ENCODE data around the genes MGAT4D, RNF150 and ZNF330.

DNA sequence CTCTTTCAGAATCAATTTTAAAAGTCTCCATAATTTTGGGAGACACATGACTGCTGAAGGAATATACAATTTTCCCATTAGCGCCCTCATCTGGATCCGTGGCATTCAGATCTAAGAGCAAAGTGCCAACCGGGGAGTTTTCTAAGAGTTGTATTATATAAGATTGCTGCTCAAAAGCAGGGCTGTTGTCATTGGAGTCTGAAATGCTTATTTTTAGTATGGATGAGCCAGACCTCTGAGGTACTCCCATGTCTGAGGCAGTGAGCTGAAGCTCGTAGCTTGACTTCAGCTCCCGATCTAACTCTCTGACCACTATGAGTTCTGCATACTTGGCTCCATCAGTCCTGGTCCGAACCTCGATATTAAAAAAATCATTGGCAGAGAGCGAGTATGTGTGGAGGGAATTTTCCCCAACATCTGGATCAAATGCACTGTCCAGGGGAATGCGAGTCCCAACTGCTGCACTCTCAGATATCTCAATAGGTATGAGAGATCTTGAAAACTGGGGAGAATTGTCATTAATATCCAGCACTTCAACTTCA, 1.0 kb downstream of the PCDH18 start:
- RRBS, result no CpG with 5 or more reads among the region's 9 CpGs

DNA sequence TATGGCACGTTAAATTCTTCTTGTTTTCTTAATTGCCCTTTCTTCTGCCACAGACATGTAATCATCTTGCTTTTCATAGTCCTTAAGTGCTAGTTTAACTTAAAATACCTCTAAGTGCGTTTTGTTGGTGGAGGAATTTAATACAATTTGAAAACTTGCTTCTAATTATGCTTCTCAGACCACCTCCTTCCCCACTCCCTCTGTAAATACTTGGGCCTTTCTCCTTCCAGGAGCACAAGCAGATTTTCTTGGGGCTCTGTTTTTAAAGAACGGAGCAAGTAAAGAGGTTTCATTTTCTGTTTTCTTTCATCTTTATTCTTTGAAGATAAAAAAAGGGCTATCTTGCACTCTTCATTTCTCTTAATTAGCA, 560 bp upstream of the PCDH18 start:
- RRBS, result no CpG with 5 or more reads among the region's 3 CpGs

GRCh38 chr4:137700591-137701170, 168.4 kb upstream of the PCDH18 start:
- RRBS, result no CpG with 5 or more reads among the region's 7 CpGs

GRCh38 chr4:138222132-138222320, 20.1 kb downstream of the SLC7A11 start:
- RRBS, result no CpG with 5 or more reads among the region's 2 CpGs

DNA sequence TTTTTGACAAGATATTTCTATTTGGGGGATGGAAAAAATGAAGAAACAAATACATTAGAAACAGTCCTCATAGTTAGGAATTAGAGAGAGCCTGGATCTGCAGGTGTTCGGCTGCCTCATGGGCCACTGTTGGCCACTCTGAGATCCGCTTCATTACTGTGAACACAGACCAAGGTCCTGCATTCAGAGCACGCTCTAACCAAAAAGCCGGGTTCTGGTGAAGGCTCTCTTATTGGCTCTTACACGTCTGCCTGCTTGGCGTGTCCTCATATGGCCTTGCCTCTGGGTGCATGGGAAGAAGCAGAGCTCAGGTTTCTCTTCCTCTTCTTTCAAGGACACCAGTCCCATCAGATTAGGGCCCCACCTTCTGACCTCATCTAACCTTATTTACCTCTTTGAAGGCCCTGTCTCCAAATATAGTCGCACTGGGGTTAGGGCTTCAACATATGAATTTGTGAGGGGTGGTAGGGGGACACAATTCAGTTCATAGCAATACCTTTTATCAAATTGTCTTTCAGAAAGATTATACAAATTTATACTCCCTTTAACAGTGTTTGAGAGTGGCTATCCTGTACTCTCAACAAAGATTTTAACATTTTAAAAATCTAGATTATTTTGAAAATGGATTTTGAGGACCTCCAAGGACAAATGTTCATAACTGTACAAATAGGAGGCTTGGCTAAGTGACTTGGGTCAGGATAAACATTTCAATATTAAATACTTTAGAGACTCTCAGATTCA, 37.1 kb upstream of the ELF2 start:
- RRBS, result no CpG with 5 or more reads among the region's 7 CpGs

DNA sequence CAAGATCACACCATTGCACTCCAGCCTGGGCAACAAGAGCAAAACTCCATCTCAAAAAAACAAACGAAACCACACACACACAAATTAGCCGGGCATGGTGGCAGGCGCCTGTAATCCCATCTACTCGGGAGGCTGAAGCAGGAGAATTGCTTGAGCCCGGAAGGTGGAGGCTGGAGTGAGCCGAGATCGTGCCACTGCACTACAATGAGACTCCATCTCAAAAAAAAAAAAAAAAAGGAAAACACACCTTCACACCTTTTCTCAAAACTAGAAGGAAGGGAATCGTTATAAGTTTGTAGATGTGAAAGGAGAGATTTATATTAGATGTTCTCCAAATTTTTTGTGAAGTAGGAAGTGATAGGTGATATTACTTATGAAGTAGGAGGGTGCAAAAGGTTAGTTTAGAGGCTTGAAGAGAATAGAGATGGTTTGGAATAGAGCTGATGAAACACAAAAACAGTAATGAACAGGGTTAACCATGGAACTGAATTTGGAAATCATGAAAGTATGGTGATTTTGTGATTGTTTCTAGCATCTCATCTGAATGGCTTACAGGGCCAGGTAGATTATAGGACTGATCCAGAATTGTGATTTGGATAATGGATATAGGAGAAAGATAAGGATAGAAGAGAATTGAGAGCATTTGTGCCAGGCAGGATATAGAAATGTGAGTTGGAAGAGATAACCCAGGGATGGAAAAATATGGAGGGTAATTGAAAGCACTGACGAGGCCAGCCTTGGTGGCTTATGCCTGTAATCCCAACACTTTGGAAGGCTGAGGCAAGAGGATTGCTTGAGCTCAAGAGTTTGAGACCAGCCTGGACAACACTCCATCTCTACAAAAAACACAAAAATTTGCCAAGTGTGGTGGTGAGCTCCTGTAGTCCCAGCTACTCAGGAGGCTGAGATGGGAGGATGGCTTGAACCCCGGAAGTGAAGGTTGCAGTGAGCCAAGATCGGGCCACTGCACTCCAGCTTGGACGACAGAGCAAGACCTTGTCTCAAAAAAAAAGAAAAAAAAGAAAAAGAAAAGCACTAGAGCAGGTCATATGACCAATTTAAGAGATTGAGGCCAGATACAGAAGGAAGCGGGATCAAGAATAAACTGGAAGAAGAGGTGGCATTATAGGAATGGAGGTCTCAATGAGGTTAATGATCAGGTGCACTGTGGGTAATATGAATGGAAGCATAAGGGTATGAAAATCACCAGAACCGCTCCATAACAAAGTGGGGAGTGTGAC, 53.5 kb upstream of the RAB33B start:
- RRBS, result no CpG with 5 or more reads among the region's 14 CpGs

DNA sequence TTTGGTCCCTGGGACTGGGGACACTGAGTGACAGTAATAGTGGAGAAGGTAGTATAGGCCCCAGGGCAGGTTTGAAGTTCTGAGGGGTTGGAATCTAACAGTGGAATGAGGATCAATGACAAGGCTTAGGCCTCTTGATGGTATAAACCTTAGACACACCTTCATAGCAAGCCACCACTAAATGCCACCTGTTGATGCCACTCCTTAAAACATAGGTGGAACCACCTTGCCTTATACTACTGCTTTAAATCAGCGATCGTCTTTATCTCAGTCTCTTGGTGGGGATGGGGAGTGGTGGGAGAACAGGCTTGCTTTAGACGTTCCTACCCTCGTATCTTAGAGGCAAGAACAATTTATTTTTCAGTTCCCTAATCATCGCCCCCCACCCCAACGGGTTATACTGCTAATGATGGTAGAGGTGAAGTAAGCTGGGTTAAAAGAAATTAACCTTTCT, 1.2 kb downstream of the RAB33B start:
- RRBS, result no CpG with 5 or more reads among the region's 6 CpGs

DNA sequence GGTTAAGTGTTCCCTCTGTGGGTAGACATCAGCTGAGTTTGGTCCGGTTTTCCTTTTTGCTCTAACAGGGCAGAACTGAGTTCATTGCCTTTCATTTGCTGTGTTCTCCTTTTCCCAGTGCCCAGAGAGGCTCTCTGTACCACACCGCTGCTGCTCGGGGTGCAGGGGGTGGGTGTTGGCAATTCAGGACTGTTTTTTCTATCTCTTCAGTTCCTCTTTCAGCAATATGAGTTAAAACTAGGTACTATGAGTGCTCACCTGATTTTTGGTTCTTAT, 17.3 kb downstream of the RAB33B start:
- RRBS, result no CpG with 5 or more reads among the region's 3 CpGs

DNA sequence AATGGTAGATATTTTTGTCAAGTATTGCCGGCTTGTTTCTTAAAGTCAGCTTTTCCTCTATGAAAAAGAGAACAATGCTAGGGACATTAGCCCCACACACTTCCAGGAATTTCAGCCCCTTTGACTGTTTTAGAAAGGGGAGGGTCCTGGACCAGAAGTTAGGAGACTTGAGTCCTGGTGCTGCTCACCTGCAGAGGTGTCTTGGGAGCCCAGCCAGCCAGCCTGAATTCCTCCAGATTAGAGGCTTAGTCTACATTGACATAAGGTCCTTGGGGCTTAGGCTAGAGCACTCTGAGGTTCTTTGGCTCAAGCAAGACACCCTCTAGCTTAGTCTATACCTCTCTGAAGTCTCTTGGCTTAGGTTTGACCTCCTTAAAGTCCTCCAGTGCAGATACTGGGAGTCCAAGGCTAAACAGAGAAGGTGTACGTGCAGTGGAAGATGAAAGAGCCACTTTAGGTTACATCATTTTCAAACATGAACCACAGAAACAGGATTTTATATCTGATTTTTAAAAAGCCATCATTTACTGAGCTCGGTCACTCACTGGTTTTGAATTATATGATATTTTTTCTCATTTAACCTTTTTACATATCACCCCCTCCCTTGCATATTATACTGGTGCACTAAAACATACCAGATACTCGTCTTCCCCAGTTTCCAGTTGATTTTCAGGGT, 1.7 kb upstream of the SETD7 start:
- RRBS, result no CpG with 5 or more reads among the region's 4 CpGs

- RRBS, result no CpG with 5 or more reads among the region's 3 CpGs
Observed at GRCh38 chr4:139998500-139999314, 155.3 kb downstream of the MAML3 start.

DNA sequence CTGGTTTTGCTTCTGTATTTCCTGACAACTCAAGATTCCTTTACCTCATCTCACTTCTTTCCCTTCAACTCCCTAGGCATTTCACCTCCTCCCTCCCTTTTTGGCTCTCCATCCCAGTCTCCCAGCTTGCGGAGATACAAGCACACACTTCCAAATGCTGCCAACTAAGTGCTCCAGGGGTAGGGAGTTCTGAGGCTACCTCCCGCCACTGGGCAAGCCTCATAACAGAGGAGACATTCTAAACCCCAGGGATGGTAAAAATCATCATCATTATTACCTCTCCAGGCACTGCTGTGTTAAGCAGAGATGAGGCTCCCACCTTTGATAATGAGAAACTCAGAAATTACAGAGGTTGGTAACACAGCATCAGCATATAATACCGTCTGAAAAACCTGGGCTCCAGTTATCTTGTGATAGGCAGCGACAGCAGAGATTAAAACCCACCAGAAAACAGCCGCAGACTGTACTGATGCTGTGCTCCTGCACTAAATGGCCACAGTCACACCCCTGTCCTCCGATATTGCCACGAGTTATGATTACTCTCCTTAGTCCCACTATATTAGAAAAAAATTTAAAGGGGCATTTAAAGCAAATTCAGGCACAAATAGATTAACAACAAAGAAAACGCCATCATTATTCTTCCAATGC, 123.3 kb downstream of the MAML3 start:
- RRBS, result no CpG with 5 or more reads among the region's 8 CpGs

DNA sequence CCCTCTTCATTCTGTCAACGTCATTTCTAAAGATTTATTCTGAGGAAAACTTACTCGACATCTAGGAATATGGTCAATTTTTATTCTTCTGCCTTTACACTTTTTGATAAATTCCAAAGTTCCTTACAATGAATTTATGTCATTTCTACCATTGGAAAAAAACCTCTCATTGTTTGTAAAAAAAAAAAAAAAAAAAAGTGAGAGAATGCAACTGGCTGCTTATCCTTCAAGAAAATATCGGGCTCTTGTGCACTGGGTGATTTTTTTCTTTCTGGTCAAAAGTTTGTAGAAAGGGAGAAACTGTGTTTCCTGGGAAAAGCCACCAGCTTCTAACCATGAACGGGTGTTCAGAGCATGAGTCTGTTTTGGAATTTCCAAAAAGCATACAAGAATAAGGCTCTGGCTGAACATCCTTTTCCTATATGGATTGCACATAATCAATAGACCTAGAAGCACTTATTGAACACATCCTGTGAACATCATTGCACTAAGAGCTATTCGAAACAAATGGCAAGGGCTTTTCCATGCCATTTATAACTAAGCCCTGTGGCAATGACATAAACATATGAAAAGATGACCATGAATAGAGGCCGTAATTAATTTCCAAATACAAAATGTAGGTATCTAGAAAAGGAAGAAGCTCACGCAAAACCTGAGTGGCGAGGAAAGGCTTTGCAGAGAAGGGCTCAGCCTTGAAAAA, 121.1 kb downstream of the MAML3 start:
- RRBS, result no CpG with 5 or more reads among the region's 8 CpGs

GRCh38 chr4:140049893-140050347, 104.1 kb downstream of the MAML3 start:
- RRBS, result no CpG with 5 or more reads among the region's 3 CpGs

- RRBS, result no CpG with 5 or more reads among the region's 8 CpGs
Observed at GRCh38 chr4:140124107-140124580, 29.8 kb downstream of the MAML3 start.

DNA sequence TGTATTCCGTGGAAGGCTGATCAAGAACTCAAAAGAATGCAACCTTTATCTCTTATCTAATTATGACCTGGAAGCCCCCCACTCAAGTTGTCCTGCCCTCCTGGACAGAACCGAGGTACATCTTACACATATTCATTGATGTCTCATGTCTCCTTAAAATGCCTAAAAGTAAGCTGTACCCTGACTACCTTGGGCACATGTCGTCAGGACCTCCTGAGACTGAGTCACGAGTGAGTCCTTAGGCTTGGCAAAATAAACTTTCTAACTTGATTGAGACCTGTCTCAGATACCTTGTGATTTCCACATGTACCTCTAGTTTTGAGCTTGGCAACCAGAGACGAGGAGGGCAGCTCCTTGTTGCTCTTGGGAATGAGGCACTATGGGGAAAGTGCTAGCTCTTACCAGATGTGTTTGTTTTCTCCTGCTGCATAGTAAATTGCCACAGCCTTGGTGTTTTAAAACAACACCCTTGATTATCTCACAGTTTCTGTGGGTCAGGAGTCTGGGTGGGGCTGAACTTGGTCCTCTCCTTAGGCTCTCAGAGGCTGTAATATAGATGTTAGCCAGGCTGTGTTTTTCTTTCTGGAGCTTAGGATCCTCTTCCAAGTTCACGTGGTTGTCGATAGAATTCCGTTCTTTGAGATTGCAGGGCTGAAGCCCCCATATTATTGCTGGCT, 59.1 kb upstream of the MAML3 start:
- RRBS, result no CpG with 5 or more reads among the region's 8 CpGs

- RRBS, result 80% methylated on average over 6 of the region's 79 CpGs
Observed at GRCh38 chr4:140497439-140498639, at the start of gene MGAT4D. MGAT4D (minus strand) TSS chr4:140498293.

DNA sequence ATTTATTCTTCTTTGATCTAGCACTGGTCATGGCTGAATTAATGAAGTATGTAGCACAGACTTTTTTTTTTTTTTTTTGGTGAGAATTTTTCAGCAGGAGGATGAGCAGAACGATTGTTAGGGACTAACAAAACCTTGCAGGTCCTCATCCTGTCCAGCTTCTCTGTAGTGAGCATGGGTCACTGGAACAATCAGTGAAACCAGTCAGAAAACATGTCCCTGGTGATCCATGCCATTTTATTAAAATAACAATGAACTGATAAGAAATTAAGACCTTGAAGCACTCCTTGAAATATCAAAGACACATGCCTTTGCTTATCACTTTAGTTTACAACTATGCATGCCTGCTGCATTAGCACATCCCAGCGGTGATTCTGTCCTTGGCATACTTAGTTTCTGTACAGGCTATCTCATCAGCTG, 150.8 kb downstream of the RNF150 start:
- RRBS, result no CpG with 5 or more reads among the region's 2 CpGs

DNA sequence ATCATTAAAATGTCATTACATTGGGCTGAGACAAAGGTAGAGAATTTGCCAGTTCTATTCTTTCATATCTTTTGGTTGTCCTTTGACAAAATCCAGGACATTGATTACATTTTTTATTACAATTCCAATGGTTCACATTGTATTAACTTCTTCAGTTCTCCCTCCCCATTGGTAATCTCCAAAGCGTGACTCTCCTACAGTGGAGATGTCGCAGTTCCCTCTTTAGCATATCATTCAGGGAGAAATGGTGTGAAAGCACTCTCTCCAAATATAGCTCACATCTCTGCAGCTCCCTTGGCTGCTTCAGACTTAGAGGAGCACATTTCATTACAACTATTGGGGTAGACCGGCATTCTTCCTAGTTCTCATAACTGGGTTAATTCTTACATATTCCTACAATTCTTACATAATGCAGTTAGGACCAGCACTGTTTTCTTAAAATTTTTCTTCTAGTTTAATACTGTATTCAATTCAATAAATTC, 25.4 kb downstream of the RNF150 start:
- RRBS, result no CpG with 5 or more reads among the region's 3 CpGs

DNA sequence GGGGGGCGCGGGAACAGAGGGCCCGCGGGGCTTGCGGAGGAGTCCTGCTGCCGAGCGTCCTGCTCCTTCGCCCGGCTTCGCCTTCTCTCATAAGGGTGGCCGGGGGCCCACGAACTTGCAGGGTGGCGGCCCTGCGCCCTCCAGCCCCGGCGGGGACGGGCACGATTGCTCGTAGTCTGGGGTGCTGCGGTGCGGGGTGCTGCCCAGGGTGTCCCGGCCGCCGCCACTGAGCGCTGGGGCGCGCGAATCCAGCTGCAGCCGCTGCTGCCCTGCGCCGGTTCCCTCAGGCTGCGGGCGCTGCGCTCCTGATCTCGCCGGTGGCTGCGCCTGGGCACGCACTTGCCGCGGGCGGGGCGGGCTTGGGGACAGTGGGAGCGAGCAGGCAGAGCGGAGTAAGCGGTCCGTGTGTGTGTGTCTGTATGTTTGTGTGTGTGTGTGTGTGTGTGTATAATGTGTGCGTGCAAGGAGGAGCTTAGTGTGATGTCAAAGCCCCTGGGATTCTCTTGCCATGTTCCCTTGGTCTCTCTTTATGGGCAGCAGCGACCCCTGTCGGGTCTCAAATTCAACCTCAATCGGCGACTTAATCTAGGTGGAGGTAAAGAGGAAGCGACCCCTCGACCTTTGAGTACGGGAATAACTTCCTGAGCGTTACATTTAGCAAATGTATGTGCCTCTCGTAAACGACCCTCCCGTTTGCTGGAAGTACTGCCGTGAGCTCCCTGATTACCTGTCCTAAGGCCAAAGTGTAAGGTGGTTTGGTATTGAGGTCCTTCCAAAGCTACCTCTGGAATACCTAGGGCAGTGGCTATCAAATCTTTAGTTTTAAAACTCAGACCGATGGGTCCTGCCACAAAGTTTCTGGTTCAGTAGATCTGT, at the start of gene RNF150:
Gene RNF150 (minus strand): TSS at position 421 of the 876 bp plus-strand sequence.
- RRBS, result 2% methylated on average over 34 of the region's 60 CpGs

DNA sequence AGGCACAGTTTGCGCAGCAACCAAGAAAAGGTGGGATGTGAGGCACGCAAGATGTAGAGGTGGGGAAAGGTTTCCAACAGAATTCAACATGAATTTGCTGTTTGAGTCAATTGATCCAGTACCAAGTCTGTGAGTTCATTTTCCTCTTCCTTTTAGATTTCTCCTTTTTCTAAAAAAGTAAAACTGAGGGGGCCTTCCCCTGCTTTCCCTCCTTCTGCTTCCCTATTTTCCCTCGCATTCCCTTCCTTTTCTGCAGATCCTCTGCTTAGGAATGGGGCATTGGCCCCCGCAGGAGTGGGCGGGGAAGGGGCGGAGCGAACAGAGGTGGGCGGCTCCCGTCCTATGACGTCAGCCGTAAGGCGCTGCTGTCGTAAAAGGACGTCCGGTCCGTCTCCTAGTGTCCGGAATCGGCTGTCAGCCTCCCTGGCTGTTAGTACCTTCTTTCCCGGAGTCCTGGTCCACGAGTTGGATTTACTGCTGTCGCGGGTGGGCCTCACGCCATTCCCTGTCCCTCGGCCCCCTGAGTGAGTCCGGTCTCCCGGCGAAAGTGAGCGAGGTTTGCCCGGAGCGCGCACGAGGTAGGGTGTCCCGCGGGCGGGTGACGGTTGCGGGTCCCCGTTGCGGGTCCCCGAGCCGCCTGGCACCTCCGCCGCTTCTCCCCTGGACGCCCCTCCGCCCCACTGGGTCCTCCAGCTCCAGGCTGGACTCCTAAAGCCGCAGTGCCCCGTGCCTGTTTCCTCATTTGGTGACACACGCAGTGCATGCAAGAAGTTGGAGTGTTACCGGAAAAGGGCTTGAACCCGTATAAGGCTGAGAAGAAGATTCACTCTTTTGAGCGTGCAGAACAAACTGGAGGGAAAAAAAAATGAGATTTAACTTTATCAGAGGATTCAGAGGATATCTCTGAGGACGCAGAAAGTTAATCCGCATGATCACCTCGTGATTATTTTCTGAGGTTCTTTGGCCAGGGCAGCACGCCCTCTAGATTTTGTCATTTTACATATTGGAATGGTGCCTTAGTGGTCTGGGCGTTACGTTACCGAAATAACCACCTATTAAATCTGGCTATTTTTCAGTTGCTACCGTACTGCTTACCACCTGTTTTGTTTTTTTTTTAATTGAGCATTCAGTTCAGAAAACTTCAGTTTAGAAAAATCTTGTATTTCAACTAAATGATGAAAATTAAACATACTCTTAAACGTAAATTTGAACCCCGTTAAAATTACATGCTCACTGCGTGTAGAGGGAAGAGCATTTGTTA, at the start of gene ZNF330:
Gene ZNF330 (plus strand): TSS at position 365 of the 1,261 bp plus-strand sequence.
- RRBS, result 1% methylated on average over 4 of the region's 62 CpGs

All from T47D (cell line).